Cardiac ventricle fibroblast (primary cell): ENCODE measurements around a stretch of chr6.

GRCh38 chr6:46676547-46676791 lies 11.2 kb upstream of the TDRD6 start:
- RAMPAGE, long total RNA: no peak

- RAMPAGE, long total RNA: no peak
These were observed 38.9 kb downstream of the MEP1A start for GRCh38 chr6:46832182-46832385.

- RAMPAGE, long total RNA: no peak
These were observed 14.1 kb upstream of the ADGRF5 start for GRCh38 chr6:46935570-46936439.

DNA sequence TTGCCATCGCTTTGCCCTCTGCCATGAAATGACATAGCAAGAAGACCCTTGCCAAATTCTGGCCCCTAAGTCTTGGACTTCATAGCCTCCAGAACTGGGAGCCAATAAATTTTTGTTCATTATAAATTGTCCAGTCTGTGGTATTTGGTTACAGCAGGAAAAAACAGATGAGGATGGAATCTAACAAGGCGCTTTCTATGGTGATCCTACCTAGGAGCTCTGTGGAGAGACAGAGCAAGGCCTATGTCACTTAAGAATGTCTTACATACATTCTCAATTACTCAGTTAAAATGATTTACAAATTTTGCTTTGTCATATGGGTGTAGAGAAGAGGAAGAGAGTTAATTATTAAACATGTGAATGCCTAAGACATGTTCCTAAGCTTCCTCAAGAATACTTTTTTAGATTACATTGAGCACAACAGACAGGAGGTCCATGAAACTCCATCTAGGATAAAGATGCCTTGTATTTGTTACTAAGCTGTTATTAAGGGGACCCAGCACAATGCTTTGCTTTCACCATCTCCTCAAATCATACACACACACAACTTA lies 70.4 kb upstream of the CD2AP start:
- RAMPAGE, long total RNA: no peak

DNA sequence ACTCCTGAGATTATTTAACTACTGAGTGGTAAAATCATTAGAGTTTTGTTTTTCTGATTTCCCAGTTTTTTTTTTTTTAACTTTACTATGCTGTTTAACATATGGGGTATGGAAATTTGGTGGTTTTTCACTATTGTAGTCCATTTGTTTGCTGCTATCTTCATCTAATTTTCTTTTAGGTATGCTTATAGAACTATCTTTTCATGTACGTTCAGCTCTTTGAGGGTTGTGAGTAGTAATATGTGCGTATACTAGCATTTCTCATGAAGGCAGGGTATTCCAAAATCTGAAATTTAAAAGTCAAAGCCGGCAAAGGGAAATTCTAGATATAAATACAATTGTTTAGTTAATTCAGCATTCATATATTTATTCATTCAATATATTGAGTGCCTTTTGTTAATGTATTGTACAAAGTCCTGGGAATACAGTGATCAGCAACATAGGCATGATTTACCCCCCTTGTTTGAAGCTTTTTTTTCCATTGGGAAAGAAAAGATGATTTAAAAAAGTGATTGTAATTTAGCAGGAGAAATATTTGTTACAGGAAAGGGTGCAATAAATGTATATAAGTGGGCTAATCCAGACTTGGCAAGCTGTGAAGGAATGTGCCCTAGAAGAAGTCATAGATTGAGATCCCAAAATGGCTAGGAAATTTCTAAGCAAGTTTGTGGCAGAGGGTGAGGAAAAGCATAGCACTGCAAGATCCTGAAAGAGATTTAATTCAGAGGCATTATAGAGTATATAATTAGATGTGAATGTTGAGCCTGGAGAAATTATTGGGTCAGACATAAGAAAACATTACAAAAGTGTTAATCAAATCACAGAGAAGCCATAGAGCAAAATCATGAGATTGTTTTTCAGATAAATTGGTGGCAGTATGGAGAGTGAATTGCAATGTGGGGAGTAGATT lies 89.7 kb downstream of the CD2AP start:
- RAMPAGE, long total RNA: no peak

DNA sequence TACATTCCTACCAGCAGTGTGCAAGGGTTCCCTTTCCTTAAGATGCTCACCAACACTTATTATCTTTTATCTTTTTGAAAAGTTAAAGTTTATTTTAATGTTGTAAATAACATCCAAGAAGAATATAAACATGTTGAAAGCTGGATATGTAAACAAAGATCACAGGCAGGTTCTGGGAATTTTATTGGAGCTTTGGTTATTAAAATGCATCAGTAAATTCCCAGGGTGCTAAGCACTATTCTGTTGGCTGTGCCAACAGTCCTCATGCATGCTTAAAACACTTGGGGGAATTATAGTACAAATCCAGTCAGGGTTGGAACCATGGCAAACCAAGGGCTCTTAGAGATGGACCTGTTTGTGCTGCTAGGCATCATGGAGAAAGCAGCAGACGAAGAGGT lies 101.5 kb upstream of the ADGRF4 start:
- RAMPAGE, long total RNA: no peak

DNA sequence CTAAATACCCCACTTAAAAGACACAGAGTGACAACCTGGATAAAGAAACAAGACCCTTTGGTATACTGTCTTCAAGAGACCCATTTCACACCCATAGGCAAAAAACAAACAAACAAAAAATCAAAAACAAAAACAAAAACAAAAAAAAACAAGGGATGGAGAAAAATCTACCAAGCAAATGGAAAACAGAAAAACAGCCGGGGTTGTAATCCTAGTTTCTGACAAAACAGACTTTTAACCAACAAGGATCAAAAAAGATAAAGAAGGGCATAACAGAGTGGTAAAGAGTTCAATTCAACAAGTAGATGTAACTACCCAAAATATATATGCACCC lies 246.2 kb upstream of the PTCHD4 start:
- RAMPAGE, long total RNA: no peak

DNA sequence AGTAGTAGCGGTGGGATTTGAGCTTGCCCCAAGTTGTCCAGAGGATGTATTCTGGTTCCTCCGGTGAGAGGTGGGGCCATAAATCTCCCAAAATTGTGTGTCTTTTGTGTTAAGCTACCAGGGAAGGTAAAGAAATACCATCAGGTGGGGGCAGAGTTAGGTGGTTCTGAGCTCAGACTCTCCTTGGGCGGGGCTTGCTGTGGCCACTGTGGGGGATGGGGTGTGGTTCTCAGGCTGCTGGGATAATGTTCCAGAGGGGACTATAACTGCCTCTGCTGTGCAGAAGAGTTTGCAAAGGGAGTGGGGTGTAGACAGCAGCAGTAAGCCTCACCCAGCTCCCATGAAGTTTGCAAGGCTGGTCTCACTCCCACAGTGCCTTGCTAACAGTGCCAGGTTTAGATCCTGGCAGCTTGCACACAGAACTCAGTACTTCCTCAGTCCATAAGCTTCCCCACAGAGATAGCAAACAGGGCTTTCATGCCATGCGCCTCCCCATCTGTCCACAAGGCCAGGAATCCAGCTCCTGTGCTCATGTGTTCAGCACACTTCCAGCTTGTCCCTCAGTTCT lies 278.5 kb upstream of the PTCHD4 start:
- RAMPAGE, long total RNA: no peak

DNA sequence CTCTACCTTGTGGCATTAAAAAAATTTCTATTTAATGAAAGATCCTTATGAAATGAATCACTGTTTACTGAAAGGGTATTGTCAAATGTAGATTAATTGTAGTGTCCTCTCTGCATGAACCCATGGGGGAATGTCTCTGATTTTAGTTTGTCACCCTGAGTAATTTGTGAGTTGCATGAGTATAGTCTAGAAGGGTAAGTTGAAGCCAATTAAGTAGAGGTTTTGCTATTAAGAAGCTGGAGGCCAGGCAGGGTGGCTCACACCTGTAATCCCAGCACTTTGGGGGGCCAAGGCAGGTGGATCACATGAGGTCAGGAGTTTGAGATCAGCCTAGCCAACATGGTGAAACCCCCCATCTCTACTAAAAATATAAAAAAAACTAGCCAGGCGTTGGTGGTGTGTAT lies 1.2 kb downstream of the GLYATL3 start:
- RAMPAGE, long total RNA: no peak

GRCh38 chr6:49940021-49940588 lies 23.9 kb downstream of the DEFB114 start:
- RAMPAGE, long total RNA: no peak

GRCh38 chr6:50817339-50817618 lies 1.4 kb upstream of the TFAP2B start:
- RAMPAGE, long total RNA: no peak

DNA sequence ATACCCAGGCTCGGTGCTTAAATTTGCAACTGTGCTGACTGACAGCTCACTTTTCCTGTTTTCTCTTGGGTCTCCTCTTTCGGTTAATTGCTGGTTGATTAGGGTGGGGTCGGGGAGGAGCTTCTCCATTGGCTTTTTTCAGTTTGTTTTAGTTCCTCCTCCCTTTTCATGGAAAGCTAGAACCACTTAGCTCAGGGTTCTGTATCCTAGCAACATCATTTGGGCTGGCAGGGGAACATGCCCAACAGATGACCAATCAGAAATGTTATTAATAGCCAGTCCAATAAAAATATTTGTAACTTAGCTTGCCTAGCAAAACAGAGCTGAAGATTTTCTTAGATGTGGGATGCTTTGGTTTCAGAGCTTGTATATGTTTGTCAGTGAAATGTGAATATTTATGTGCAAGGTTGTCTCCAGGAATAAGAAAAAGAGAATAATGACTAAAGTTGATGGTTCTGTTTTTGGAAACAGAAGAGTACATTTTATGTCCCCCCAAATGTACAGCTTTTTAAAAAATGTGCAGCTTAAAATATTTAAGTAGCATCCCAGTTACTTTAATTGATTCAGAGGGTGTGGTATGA lies 11.4 kb downstream of the TFAP2B start:
- RAMPAGE, long total RNA: no peak

- RAMPAGE, long total RNA: no peak
These were observed 23.7 kb downstream of the TFAP2B start for GRCh38 chr6:50842386-50842705.

GRCh38 chr6:51025584-51025999 lies 206.9 kb downstream of the TFAP2B start:
- RAMPAGE, long total RNA: no peak

GRCh38 chr6:51737543-51737990 lies 349.8 kb downstream of the PKHD1 start:
- RAMPAGE, long total RNA: no peak

- RAMPAGE, long total RNA: no peak
These were observed 232.1 kb downstream of the PKHD1 start for GRCh38 chr6:51855308-51855818.

- RAMPAGE, long total RNA: no peak
These were observed 9.2 kb downstream of the PKHD1 start for GRCh38 chr6:52078099-52078718.

DNA sequence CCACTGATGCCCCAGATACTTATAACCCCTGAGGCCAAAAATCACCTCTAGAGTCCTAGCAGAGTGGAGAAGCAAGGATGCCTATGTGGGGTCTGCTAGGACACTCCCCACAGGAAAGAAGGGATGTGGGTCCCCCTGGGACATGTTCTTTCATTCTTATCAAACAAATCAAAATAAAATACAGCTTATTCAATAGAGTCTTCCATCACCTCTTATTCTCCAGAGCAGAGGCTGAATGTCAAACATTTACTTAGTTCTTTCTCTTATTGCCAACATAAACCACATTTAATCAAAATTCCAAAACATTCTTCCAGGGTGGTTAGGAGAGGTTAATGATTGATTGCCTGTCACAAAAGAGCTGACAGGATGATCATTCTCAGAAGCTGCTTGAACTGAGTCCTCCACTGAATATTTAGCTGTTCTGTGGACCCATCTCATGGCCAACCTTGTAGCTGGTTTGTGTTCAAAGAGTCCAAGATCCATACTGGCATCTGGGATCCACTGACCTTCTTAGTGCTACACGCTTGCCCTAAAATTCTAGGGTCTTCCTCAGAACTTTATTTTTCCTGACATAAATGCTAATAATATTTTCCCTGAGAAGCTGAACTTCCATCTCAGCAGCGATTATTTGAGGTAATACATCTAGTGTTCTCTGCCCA lies 37.3 kb upstream of the PKHD1 start:
- RAMPAGE, long total RNA: no peak

- RAMPAGE, long total RNA: no peak
These were observed 23.5 kb upstream of the MCM3 start for GRCh38 chr6:52307762-52308631.

DNA sequence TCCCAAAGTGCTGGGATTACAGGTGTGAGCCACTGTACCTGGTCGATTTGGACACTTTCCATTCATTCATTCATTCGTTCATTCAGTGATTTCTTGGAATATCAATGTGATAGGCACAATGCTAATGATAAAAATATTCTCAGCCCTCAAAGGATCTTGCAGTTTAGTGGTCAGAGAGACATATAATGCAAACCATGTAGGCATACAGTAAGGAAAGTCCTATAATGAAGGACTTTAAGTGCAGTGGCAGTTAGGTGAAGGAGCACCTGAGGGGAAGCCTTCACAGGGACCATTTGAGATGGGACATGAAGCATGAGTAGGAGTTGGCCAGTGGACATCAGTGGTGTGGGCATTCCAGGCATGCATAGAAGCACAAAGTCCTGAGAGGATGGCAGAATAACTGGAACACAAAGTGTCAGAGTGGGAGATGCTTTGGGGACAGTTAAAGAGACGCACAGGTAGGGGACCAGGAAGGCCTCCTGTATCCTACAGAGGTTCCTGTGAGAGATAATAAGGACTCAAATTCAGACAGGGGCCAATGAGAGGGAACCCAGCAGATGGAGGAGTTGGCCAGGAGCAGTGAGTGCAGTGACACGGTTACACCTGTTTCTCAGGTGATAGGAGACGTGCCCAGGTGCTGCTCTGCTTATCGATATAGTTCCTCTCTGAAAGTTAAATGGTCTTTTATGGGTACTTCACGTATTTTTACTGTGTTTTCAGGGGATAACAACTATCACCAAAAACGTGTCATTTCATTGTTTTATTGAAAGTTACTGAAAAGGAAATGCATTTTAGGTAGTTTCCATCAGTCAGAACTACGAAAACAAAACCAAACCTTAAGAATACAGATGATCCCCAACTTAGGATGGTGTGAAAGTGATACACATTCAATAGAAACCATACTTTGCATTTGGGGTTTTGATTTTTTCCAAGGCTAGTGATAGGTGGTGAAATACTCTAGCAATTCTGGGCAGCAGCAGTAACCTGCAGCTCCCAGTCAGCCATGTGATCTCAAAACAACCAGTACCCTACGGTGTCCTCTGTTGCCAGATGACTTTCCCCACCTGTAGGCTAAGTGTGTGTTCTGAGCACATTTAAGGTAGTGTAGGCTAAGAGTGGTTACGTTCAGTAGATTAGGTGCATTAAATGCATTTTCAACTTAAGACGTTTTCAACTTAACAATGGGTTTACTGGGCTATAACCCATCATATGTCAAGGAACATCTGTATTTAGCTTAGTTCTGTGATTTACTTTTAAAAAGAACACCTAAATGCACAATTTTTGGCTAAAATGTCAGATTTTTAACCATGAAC lies 26.1 kb upstream of the EFHC1 start:
- RAMPAGE, long total RNA: no peak